Subcutaneous preadipocyte (primary cell): ENCODE measurements around the genes OR2F1, ZNF862 and RARRES2.

GRCh38 chr7:143954465-143955075, at the start of gene OR2F1:
TSS of gene OR2F1 (plus strand) at chr7:143954844.
- CAGE, long polyA plus RNA = no peak

DNA sequence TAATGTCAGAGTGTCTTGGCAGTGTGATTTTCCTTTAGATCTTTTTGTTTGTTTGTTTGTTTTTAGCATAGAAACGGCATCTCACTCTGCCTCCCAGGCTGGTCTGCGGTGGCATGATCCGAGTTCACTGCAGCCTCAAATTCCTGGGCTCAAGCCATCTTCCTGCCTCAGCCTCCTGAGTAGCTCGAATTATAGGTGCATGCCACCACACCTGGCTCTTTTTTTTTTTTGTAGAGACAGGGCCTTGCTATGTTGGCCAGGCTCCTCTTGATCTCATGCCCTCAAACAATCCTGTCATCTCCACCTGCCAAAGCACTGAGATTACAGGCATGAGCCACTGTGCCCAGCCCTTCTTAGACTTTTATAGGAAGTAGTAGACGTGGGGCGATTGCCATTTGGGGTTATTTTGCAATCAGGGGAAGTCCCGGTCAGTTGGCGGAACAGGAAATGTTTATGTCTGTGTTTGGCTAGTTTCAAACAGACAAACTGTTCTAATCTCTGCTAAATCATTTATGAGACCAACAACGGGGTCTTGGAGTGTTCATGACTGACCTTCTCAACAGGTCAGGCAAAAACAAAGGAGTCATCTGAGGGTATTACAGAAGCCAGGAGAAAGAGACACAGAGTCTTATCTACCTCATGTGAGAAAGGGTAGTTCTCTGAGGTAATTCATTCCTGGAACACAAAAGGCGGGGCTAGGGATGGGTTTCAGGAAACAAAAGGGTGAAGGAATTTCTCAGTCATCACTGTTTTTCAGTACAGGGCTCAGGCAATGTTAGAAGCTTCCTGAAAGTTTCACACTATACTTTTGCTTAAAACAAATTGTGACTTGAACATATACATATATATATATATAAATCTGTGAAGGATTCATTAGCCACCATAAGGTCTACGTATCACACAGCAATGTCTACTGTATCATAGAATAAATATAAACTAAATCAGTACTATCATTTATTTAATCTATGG, 6.5 kb upstream of the TPK1 start:
- CAGE, long polyA plus RNA = no peak

GRCh38 chr7:148262678-148263254, 327.8 kb upstream of the C7orf33 start:
- CAGE, long polyA plus RNA = no peak

DNA sequence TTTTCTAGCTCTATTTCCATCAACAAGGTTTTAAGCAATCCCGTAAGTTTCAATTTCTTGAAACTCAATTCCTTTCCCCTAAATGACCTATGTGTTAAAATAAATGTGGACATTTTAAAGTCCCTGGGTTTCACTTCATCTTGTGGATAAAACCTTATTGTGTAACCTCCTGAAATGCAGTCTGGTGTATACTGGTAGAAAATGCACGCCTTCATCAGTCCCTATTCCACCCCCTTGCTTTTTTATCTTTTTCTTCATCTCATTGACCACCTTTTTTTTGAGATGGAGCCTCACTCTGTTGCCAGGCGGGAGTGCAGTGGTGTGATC, 8.9 kb upstream of the C7orf33 start:
- CAGE, long polyA plus RNA = no peak

DNA sequence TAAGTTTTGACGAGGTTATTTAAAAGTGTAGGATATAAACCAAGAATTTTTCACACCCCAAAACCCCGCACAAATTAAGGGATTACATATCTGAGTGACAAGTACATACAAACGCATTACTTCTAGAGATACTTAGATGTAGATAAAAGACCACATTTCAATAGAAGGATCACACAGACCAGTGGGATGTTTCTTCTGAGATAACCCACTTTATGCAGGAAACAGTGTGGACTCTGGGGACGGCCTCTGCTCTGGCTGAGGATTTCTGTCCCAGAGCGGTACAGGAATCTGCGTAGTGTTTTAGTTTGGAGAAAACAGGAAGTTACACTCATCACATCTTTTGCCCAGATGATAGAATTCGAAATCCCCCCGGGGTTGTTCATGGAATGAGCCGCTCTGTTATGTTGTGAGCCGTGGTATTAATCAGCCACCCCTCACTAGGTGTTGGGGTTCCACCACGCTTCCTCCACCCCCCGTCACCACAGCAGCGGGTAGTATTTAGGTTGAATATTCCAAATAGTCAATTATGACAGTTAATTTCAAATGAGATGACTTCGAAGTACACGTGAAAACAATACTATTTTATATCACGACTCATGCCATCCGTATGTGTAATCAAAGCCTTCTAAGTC, 1.2 kb upstream of the CUL1 start:
- CAGE, long polyA plus RNA = no peak

DNA sequence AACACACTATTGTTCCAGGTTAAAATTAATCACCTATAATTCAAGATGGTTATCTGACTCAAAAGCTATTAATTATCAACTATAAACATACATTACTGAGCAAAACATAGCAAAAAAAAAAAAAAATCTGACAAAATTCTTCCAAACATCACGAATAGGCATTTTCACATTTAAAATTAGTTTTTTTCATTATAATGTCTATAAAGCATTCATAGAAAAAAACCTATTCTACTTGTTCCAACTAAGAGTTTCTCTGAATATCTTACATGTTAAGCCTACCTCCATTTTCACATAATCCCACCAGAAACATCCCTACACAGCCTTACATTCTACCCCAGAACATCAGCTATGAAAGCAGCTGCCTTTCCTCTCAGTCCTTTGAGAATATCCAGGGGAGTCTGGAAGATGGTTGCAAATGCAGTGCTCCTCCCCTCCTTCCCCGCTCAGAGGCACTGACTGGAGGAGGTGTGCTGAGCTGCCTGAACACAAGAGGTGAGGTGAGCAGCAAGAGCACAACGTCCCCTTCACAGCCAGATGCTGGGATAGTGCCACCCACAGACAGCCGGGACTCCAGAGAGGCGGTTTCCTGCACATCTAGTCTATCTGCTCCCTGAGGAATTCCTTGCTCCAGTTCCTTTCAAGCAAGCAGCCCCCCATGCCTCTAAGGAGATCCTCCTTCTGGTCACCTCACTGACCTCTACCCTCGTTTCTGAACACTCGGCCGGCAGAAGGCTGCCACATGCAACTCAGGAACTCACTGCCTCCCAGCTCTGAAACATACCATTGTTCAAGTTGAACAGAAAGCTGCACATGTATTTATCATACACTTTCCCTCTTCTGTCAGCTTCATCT, 74.3 kb downstream of the EZH2 start:
- CAGE, long polyA plus RNA = no peak

DNA sequence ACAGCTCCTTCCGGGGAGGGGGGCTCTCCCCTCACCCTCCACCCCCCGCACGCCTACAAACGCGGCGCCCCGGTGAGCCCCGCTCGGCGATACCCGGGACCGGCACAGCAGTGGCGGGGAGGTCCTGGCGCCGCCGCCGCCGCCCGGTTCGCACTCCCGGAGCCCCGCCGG, 239 bp downstream of the EZH2 start:
- CAGE, long polyA plus RNA = no peak

DNA sequence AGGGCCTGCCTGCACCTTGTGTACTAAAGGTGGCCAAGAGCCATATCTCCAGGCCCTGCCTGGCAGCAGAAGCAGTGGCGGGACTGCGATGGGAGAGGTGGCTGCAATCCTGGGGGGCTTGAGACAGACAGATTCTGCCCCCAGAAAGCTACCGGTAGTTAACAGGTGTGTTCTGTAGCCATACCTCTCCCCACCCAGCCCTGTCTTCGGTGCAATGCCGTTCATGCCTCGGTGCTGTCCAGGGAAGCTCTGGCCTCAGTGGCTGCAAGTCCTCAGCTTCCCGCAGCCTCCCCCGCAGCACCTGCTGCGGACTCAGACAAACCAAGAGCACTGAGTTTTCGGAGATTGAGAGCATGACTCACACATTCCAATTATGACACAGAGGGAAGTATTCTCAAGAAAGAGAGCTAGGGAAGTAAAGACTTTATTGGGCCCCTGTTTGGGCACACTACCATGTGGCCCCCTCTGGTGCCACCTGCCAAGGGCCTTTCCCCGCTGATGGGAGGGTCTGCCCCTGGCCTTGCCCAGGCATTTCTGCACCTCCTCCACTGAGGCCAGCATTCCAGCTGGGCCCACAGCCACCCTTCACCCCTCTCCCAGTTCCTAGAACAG, 30.1 kb upstream of the EZH2 start:
- CAGE, long polyA plus RNA = no peak

- CAGE, long polyA plus RNA = no peak
Measured at GRCh38 chr7:148983288-148984340, 44.7 kb downstream of the PDIA4 start.

DNA sequence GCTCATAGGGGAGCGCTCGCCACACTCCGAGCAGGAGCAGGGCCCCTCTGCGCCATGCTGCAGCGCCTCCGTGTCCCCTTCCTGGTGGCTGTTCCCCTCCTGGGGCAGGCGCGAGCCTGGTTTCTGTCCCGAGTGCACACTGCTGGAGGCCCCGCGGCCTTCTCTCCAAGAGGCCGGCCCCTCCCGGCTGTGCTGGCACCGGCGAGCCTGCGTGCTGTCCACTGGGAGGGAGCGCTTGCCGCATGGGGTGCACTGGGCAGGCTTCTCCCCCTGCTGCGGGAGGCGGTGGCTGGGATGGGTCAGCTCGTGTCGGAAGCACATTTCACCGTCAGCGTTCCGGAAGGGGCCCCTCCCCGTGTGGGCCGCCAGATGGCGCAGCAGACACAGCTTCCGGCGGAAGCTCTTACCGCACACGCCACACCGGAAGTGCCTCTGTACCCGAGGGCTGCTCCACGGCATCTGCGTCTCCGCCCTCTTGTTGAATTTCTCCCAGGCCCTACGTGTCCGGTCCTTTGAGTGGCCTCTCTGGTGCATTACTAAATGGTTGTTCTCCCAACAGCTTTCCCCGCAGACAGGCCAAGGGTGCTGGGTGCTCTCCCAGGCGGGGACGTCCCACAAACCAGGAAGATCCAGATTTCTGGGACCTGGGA, 18.8 kb downstream of the ZNF786 start:
- CAGE, long polyA plus RNA = no peak

DNA sequence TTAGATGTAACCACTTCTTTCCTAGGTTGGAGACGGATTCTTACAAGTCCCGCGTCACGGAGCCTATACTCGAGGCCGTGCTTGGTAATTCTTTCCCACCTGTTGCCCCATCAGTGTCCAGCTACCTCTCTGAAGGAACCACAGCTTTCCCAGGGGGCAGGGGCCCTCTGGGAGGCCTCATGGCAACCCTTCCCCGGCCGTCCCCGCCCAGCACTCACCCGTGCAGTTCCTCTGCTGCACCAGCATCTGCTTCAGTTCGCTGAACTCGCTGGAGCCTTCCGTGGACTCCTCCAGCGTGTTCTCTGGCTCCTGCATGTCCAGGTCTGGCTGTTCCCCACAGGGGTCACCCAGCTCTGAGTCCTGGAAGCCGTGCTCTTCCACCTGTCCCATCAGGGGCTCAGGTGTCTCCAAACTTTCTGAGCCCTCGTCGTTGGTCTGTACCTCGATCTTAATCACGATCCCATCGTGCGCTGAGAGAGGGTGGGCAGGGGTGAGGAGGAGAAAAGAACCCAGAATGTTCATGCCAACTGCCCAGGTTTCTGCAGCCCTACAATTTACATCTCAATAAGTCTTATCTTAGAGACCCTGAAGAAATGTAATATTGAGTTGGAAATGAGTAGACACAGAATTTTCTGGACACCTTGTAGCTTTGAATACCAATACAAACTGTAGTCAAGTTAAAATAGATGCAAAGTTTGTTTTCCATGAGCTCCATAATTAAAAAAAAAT, 24.3 kb downstream of the ZNF777 start:
- CAGE, long polyA plus RNA = no peak

- CAGE, long polyA plus RNA = no peak
Measured at GRCh38 chr7:149491384-149492153, 6.0 kb downstream of the ZNF746 start.

- CAGE, long polyA plus RNA = no peak
Measured at GRCh38 chr7:149620902-149621713, 93.6 kb upstream of the KRBA1 start.

DNA sequence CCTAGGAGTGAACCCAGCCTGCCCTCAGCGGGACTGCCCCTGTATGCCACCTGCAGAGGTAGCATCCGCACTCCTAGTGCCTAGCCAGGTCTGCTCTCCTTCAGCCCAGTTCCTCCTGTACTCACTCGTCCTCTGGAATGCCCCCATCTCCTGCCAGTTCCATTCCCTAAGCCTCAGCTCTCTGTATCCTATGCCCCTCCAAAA, 8.1 kb upstream of the KRBA1 start:
- CAGE, long polyA plus RNA = no peak

GRCh38 chr7:149734415-149734938, 19.7 kb downstream of the KRBA1 start:
- CAGE, long polyA plus RNA = no peak

- CAGE, long polyA plus RNA = no peak
Measured at GRCh38 chr7:149837898-149839031, at the start of gene ZNF862. TSS of gene ZNF862 (plus strand) at chr7:149838375.

- CAGE, long polyA plus RNA = no peak
Measured at GRCh38 chr7:149844172-149844927, 6.2 kb downstream of the ZNF862 start.

GRCh38 chr7:150341408-150342425, at the start of gene RARRES2:
TSS of gene RARRES2 (minus strand) at chr7:150341629.
- CAGE, long polyA plus RNA = no peak

DNA sequence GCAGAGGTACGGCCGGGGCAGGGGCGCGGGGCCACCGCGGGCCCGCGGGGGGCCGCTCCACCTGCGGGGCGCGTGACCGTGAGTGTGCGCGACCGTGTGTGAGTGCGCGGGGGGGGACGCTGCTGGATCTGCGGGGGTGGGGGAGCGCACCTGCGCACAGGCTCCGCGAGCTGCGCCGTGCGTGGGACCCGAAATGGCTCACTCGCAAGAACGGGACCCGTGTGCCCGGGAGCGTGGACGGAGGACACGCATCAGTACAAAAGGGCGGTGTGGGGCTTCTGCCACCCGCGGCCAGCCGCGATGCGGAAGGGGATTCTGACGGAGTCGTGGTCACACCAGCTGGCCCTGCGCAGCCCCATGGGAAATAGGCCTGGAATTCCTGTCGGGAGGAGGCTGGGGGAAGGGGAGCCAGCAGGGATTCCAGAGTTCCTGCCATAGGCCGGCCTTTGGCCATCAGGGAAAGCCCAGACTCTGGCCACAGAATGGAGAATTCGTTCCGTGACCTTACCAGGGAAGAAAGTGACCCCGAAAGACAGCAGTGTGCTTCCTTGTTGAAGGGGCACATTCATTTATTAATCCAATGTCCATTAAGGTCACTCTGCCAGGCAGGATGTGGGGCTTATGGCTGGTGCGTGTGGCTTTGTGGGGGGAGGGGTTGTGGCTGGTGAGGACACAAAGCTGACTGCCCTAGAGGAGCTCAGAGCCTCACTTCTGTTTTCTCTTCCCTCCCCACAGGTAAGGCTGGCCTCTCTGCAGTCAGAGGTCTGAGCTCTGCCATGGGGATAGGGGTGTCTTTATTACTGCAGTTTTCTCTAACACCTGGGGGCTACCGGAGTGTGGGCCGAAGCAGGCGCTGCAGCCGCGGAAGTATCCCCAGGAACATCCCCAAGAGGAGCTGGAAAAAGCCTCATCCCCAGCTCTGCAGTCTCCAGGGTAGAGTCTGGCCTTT, 588 bp downstream of the REPIN1 start:
- CAGE, long polyA plus RNA = no peak

- CAGE, long polyA plus RNA = no peak
Measured at GRCh38 chr7:150394187-150394549, 11.3 kb upstream of the ENSG00000284691 start.